ENCODE data around the genes TAS2R5, MGAM2, PRSS1 and CLCN1.

- PRO-cap: no peak
These were observed 45.4 kb downstream of the DENND11 start for GRCh38 chr7:141656540-141657041.

DNA sequence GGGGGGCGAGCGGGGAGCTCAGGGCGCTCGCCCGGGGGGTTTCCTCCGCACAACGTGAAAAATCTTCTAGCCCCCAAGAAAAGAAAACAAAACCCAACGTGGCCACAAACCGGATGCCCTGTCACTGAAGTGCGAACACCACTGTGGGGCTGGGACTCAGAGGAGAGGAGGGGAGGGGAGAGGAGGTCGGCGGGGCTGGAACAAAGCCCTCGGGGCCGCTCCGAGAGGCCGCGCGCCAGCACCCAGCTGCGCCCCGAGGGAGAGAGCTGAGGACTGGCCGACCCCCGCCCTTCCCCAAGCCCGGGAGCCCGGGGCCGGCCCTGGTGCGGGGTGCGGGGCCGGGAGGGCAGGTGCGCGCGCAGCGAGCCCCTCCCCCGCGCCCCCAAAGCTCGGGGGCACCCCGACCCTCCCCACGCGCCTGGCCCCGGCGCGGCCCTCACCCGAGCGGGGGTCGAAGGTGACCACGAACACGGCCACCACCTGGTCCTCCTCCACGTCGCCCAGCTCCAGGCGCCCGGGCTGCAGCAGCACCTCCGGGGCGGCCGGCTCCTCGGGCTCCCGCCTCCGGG lies 436 bp downstream of the DENND11 start:
- PRO-cap: no peak

GRCh38 chr7:141789950-141790506 lies at the start of gene TAS2R5:
Gene TAS2R5 (plus strand): TSS chr7:141790217.
- PRO-cap: no peak

DNA sequence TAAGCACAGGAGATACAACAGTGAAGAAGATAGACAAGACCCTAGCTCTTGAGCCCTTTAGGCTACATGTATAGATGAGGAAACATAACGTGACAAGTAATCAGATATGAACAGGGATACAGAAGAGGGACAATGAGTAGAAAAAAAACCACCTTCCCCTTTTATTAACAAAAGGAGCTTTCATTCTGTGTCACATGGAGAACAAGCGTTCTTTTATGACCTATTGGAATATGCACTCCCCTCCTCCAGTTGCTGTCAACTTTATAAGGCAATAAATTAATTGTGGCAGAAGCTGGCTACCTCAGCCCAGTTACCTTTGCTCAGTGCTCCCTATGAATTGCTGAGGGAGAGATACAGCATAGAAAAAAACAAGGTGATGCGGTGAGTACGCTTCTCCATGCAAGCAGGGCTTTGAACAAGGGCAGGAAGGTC lies at the start of gene MGAM2:
MGAM2 (plus strand) TSS at position 292 of the 432 bp plus-strand sequence.
- PRO-cap: no peak

DNA sequence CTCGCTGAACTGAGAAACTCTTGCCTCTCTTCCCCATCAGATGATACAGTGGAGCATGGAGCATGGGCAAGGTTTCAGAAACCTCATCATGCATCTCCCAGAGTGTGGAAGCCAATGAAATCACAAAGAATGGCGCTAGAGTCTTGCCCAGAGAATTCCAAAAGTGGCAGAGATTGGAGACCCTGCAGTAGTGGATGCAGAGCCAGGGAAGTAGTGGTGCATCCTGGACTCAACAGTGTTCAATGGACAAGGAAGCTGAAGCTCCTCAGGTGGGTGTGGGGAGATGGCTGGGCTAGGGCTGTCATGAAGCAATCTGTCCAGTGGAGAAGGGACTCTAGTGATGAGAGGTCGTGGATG lies 32.4 kb downstream of the PRSS58 start:
- PRO-cap: no peak

DNA sequence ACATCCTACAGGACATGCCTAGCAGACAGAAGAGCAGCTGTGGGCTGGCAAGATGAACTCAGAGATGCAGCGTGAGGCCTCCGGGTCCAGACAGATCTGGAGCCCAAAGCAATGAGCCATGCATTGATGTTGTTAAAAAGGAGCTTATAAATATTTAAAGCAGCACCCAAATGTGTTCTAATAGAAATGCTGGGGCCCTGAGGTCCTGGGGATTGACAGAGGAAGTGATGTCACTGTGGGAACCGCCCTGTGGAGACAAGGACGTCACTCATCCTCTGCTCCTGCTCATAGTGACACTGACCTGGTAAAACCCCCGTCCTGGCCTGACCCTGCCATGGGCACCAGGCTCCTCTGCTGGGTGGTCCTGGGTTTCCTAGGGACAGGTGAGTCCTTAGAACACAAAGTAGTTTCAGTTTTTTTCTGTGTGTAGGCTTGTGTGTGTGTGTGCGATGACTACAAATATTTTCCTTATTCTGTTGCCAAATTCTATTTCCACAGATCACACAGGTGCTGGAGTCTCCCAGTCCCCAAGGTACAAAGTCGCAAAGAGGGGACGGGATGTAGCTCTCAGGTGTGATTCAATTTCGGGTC lies 197.1 kb upstream of the PRSS58 start:
- PRO-cap: no peak

DNA sequence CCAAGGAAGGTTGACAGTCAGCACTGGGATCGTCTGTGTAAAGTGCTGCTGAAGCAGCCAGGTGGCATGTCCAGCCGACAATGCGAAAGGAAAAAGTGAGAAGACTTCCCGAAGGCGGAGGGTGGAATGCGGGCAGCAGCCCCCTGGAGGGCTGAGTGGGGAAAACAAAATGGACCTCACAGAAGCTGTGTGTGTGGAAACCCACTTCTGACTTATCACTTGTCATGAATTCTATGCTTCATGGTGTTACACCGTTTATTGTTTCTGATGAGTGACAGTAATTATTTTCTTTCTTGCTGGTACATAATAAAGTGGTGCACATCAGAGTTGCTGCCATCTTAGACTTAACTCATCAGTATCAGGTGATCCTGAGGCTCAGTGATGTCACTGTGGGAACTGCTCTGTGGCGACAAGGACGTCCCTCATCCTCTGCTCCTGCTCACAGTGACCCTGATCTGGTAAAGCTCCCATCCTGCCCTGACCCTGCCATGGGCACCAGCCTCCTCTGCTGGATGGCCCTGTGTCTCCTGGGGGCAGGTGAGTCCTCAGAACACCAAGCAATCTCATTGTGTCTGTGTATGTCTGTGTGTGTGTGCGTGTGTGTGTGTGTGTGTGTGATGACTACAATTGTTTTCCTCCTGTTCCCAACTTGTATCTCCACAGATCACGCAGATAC lies 220.3 kb upstream of the PRSS1 start:
- PRO-cap: no peak

DNA sequence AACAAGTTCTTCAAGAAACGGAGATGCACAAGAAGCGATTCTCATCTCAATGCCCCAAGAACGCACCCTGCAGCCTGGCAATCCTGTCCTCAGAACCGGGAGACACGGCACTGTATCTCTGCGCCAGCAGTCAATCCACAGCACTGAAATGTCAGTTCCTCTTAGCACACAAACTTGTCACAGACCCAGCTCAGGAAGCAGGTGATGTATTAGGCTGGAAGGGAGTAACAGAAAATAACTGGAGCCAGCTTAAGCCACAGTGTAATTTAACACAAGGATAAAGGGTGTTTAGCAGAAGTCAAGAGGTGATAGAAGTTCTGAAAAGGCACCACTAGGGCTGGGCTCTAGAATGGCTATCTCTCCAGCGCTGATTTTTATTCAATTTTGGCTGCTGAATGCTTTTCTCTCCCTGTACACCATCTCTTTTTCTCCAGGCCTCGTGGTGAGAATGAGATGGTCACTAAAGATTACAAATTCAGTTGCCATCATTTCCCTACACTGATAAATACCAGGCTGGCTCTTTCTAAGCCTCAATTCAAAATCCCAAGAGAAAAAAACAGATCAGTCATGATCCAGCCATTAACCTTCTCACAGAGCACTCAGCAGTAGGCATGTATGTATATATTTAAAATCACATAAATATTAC lies 102.8 kb upstream of the PRSS1 start:
- PRO-cap: no peak

DNA sequence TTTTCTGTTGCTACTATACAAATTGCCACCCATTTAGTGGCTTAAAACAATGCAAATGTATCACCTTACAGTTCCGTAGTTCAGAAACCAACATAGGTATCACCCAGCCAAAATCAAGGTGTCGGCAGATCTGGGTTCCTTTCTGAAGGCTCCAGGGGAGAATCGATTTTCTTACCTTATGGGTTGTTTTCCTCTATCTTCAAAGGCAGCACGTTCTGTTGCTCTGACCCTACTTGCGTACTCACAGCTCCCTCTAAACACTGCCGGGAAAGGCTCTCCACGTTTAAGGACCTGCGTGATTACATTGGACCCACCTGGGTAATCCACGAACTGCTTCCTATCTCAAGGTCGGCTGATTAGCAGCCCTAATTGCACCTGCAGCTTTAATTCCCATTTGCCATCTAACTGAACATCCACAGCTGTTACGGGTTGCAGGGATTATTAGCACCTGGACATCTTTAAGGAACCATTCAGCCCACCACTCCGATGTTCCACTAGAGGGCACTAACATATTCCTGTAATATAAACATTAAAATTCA lies 37.2 kb upstream of the PRSS1 start:
- PRO-cap: no peak

DNA sequence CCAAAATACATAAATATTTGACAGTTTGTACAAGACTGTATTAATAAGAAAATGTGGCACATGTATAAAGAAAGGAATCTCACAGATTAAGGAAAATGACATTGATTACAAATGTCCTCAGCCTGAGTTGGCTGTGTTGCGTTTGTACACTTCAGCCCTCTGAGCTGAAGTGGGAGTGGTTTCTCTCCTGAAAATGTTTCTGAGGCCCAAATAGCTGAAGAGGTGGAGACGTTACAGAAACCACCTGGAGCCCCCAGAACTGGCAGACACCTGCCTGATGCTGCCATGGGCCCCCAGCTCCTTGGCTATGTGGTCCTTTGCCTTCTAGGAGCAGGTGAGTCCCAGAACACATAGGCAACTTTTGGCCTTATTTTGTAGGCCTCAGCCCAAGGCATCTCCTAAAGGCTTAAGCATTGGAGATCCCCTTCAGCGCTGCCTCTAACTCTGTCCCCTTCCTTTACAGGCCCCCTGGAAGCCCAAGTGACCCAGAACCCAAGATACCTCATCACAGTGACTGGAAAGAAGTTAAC lies 34.1 kb upstream of the PRSS1 start:
- PRO-cap: no peak

- PRO-cap: no peak
These were observed 28.4 kb upstream of the PRSS1 start for GRCh38 chr7:142720920-142721295.

GRCh38 chr7:142748958-142749552 lies at the start of gene PRSS1:
Gene PRSS1 (plus strand): TSS chr7:142749472.
- PRO-cap: no peak

GRCh38 chr7:142789976-142790589 lies 19.3 kb downstream of the PRSS2 start:
- PRO-cap: no peak

GRCh38 chr7:142796932-142797896 lies 26.4 kb downstream of the PRSS2 start:
- PRO-cap: no peak

- PRO-cap: no peak
These were observed 28.8 kb downstream of the PRSS2 start for GRCh38 chr7:142799463-142800113.

- PRO-cap: no peak
These were observed 5.2 kb downstream of the LLCFC1 start for GRCh38 chr7:142944383-142945039.

DNA sequence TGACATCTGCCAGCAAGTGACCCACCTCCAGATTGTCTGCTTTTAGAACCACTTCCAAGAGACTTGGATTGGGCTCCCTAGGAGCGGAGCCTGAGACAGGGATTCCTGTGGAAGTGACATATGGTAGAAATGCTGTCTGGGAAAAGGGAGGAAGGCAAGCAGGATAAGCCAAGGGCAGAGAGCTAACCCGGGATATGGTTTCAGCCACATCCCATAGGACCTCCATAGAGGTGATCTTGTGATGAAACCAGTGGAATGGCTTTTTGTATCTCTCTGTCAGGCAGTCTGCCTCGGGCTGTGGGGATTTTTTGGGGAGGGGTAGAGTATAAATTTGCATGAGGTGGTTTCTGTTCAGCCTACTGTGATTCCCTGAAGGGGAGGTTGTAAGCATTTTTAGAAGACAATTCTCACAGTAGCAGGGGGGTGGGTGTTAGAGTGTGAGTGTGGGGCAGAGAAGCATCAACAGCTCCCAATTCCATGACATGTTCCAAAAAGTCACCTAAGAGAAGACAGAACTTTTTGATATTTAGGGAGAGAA lies 11.9 kb downstream of the OR9A2 start:
- PRO-cap: no peak

DNA sequence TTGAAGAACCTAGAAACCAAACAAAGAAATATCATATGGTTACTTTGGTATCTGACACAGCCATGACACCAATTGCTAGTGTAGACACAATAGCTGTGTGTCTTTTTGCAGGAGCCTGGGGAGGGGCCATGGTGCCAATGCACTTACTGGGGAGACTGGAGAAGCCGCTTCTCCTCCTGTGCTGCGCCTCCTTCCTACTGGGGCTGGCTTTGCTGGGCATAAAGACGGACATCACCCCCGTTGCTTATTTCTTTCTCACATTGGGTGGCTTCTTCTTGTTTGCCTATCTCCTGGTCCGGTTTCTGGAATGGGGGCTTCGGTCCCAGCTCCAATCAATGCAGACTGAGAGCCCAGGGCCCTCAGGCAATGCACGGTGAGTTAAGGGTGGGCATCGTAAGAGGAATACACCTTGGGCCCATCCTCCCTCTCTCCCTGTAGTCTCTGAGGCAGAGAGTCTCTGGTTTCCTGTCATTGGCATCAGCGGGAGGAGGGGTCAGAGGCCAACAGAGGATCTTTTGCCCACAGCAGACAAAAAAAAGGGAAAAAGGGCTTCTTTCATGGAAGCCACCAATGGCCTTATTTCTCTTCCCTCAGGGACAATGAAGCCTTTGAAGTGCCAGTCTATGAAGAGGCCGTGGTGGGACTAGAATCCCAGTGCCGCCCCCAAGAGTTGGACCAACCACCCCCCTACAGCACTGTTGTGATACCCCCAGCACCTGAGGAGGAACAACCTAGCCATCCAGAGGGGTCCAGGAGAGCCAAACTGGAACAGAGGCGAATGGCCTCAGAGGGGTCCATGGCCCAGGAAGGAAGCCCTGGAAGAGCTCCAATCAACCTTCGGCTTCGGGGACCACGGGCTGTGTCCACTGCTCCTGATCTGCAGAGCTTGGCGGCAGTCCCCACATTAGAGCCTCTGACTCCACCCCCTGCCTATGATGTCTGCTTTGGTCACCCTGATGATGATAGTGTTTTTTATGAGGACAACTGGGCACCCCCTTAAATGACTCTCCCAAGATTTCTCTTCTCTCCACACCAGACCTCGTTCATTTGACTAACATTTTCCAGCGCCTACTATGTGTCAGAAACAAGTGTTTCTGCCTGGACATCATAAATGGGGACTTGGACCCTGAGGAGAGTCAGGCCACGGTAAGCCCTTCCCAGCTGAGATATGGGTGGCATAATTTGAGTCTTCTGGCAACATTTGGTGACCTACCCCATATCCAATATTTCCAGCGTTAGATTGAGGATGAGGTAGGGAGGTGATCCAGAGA lies 1.5 kb downstream of the TMEM139 start:
- PRO-cap: no peak

DNA sequence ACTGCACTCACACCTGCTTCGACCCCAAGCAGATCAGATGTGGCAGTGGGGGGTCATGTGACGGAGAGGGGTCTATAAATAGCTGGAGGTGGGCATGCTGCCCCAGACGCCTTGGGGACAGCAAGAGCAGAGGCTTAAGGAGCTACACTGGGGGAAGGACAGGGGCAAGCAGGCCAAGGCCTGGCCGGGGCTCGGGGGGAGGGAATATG lies at the start of gene CLCN1:
CLCN1 (plus strand) TSS at position 105 of the 209 bp plus-strand sequence.
- PRO-cap: no peak

DNA sequence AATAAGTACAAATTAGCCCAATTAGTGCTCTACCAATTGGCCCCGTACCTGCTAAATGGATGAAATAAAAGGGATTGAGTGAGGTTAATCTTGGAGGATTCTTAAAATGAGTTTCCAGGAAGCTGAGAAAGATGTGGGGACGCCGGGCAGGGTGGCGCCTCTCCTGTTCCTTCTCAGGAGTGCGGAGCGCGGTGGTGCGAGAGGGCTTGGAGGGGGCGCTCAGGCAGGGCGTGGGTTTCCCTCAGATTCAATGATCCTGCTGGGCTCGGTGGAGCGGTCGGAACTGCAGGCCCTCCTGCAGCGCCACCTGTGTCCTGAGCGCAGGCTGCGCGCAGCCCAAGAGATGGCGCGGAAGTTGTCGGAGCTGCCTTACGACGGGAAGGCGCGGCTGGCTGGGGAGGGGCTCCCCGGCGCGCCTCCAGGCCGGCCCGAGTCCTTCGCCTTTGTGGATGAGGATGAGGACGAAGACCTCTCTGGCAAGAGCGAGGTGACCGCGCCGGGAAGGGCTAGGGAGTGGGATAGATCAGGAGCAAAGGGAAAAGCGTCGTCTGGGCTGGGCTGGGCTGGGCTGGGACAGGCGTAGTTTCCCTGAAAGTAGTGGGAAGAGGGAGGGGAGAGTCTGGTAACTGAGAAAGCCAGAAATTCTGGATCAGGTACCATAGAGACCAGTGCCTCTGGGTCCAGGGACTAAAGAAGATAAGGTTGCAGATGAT lies 17.1 kb downstream of the FAM131B start:
- PRO-cap: no peak

Data from left lobe of liver (tissue), 1 donor.